SK-N-MC (cell line): Measurements from ENCODE around the genes ASPRV1 and CYP26B1.

DNA sequence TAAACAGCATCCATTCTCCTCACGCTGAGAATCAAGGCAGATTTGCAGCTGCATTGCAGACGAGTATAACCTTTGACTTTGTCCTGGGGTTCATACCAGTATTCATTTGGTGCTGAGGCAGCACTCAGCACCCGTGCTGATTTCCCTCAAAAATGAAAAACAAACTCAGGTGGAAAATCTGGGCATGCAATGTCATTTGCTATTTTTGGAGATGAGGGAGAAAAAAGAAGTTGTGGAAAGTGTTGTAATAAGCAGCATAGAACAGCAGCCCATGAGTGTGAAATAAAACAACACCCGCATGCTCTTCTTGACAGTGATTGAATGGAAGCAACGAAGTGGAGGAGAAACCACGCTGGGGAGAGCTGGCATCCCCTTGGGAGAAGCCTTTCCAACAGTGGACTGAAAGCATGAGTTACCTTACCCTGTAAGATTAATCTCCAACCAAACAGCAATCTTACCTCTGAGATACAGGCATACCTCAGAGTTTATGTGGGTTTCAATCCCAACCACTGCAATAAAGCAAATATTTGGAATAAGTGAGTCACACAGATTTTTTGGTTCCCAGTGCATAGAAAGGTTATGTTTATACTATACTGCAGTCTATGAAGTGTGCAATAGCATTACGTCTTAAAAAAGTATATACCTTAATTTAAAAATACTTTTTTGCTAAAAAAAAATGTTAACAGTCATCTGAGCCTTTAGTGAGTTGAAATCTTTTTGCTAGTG is 46.5 kb upstream of the ANXA4 start:
- RRBS, result no CpG with 5 or more reads among the region's 7 CpGs

DNA sequence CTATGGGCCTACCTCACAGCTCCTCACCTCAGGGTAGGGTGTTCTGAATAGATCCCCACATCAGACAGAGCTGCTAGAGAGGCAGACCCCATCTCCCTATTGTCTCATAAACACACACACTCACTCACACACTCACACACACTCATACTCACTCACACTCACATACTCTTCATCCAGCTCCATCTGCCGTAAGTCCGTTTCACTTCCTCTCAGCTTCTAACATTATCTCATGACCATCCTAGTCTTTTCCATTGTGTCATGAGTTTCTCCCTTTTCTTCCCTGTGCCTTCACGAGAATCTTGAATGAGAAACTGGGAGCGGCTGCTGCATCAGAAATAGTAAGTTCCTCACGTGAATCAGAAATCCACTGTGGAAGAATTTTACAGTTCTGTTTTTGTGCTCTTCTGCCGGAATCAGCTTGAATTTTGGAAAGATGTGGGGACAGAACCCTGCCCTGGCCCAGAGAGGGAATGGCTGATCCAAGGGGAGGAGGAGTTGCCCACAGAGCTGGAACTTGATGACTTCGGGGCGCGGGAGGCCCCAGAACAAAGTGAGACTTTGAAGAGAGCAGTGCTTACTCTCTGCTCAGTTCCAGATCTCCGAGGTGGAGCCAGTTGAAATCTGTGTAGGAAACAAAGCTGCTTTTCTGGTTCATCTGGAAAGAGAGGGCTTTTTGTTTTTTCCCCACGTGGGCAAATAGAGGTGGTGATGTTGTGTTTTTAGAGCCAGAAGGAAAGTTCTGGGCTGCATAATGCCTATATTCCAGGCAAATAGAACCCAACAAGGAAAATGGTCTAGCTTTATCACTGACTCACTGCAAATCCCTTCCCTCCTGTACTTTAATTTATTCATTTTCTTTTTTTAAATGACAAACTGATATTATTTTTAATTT is 21.1 kb downstream of the ANXA4 start:
- RRBS, result no CpG with 5 or more reads among the region's 11 CpGs

DNA sequence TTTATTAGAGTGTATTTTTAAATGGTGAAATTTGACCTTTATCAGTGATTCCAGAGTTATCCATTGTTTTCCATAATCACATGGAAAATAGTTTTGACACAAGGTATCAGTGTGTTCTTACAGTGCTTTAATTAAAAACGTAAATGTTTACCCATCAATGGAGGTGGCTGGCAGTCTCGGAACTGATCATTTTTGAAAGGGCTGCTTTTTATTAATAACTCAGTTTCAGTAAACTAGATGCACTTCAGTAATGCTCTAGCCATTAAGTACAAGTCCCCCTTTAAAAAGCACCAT is 3.8 kb downstream of the MXD1 start:
- RRBS, result no CpG with 5 or more reads among the region's 2 CpGs

- RRBS, result no CpG with 5 or more reads among the region's 12 CpGs
Measured at GRCh38 chr2:69945261-69946032, 16.0 kb downstream of the ASPRV1 start.

DNA sequence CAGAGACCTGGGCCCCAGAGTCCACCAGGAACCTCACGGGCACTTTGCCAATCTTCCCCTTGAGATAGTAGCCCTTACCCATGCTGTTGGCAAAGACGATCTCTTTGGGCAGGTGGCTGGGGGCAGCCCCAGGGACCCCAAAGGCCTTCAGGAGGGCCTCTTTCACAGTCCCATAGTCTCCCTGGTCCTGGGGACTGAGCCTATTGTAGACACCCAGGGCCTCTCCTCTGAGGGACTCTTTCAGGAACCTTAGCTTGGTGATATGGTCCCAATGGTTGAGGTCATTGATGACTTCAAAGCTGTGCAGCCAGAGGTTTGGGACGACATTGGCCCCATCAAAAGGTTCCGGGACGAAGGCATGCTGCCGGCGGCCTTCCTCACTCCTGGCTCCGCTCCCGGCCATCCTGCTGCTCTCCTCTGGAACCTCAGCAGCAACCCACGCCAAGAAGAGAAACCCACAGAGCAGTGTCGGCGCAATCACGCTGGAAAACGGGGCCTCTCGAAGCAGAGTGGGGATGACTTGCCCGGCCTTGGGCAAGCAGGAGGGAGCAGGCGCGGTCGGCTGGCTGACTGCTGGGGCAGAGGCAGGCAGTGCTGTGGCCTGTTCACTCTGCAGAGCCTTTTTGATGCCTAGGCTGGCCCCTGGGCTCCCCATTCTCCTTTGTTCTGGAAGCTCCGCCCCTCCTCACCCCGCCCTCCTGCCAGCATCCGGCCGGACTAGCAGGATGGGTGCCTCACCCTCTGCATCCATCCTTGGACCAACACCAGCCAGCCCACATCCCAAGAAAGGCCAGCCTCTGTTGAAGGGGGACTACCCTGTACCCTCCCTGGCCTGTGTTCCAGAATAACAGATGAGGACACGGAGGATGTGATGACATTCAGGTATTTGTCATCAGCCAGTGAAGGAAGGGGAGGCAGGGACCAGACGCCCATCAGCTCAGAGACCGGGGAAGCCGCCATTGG is at the start of gene ASPRV1:
TSS of gene ASPRV1 (minus strand) at position 598 of the 963 bp plus-strand sequence.
- RRBS, result no CpG with 5 or more reads among the region's 27 CpGs

DNA sequence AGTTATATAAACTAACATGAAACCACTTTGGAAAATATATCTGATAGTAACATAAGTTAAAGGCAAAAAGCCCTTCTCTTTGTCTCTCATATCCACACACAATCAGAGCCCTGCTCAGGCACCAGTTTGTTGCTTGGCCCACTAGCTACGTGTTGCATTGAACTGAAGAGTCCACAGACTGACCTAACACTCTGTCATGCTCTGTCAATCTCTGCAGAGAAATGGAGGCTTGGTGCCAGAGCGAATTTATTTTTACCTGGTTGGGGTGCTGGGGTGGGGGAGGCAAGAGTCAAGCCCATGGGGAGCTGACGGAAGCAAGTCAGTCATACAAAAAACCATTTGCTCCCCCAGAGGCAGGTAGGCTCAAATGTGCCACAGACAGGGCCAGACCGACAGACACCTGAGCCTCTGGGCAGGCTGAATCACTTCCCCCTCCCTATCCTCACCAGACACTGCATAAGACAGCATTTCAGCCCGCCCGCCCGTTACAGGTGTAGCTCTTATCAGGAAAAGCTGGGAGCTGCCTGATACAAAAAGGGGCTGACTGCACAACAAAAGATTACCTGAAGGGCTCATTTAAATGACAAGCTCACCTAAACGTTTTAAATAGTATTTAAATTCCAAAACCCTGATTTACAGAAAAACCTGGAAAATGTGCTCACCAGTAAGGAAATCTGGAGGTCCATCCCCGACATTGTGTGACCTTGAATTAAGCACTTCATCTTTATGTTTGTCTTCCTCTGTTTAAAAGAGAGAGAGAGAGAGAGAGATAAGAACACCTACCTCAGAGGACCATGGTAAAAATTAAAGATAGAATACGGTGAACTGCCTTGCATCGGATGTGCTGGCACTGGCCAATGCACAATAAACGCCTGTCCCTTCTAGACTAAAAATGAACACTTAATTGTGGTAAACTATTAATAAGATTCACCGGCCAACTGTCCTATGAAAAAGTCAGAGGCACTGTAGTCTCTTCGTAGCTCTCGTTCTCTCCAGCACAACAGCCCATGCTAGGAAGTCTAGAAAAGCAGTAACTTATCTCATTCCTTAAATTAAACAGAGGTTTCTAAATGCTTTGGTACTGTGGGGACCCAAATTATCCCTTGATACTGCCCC is 2.0 kb upstream of the PCBP1 start:
- RRBS, result no CpG with 5 or more reads among the region's 15 CpGs

GRCh38 chr2:70118682-70119280 is 31.5 kb downstream of the PCBP1 start:
- RRBS, result no CpG with 5 or more reads among the region's 3 CpGs

GRCh38 chr2:70223557-70223864 is 24.9 kb downstream of the TIA1 start:
- RRBS, result 96% methylated on average over 1 of the region's 5 CpGs

- RRBS, result no CpG with 5 or more reads among the region's 1 CpG
Measured at GRCh38 chr2:70474299-70474796, 79.3 kb downstream of the TGFA start.

DNA sequence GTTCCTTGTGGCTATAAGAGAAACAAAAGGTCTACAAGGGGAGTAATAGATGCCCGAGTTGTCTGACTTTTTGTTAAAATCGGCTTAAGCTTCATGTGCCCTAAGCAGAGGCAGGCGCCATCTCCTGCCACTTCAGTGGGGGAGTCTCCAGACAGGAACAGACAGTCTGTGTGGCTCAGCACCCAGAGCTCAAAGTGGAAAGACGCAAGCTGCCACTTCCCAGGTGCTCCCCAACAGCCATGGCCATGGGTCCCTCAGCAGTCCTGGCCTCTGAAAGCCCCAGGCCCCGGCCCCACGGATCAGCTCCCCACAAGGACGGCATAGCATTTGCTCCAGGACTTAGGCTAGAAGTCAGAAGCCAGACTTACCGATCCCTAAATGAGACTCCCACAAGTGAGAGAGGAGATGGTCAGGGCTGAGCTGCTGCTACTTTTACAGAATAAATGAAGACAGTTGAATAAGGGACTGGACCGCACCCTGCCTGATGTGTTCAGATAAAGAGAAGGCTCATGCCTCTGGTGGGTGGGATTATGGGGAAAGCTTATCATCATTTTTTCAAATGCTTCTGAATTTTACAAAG is 50.6 kb downstream of the ADD2 start:
- RRBS, result no CpG with 5 or more reads among the region's 9 CpGs

DNA sequence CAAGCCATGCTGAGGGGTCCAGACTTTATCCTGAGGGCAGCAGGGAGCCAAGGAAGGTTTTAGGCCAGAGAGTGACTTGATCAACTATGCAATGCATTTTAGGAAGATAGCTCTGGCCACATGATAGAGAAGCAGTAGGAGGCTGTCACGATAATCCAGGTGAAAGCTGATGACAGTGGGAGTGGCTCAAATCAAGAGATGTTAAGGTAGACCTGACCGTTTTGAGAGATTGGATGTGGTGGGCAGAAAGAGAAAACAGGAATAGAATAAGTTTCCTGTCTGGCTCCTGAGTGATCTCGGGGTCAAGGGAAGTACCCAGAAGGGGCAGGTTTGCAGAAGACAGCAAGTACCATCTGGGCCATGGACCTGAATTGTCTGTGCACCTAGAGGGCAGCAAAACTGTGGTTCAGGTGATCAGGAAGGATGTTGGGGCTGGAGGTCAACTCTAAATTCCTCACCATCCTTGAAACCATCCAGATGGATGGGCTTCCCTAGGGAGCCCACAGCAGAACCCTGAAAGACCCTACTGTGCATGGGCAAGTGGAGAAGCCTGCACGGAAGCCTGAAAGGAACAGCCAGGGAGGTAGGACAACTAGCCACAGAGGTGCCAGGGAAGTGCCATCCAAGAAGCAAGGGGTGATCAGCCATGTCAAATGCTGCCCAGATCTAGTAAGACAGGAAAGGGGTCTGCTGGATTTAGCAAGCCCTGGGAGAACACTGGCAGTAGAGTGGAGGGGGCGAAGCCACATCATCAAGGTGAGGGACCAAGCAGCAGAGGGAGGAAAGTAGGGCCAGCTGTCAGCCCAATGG is 8.1 kb downstream of the ANKRD53 start:
- RRBS, result no CpG with 5 or more reads among the region's 5 CpGs

GRCh38 chr2:71157131-71157720 is 26.8 kb downstream of the MPHOSPH10 start:
- RRBS, result no CpG with 5 or more reads among the region's 15 CpGs

GRCh38 chr2:71210131-71210799 is 16.6 kb downstream of the PAIP2B start:
- RRBS, result no CpG with 5 or more reads among the region's 3 CpGs

DNA sequence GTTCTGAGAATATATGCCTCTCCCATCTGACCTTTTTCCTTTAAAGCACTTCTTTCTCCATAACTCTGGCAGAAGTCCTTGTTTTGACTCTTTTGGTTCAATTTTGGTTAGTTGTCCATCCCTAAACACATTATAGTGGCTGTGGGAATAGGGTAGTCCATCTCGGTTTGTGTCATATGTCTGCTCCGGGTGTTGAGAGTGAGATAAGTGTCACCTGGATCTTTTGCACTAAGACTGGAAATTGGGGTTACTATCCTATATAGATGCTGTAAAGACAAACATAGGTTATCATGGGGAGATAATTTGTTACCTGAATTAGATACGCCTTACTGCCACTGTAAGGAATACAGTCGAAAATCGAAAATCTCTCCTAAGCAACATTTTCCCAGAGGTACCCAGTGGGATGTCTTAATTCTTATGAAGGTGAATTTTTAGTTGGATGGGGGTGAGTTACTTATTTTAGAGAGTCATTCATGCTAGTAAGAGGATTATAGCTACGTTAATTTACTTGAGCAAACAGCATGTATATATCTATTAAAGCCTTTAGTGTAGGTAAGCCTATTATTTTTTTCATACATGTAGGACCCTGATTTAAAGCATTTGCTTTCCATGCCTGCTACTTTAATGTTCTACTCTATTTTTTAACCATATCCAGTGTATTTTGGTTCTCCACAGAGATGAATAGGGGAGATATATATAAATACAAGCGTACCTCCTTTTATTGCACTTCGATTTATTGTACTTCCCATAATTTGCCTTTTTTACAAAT is 25.7 kb downstream of the ZNF638 start:
- RRBS, result no CpG with 5 or more reads among the region's 8 CpGs

GRCh38 chr2:71454304-71455112 is 12.0 kb upstream of the DYSF start:
- RRBS, result no CpG with 5 or more reads among the region's 14 CpGs

GRCh38 chr2:71578424-71579355 is 112.2 kb downstream of the DYSF start:
- RRBS, result no CpG with 5 or more reads among the region's 26 CpGs

DNA sequence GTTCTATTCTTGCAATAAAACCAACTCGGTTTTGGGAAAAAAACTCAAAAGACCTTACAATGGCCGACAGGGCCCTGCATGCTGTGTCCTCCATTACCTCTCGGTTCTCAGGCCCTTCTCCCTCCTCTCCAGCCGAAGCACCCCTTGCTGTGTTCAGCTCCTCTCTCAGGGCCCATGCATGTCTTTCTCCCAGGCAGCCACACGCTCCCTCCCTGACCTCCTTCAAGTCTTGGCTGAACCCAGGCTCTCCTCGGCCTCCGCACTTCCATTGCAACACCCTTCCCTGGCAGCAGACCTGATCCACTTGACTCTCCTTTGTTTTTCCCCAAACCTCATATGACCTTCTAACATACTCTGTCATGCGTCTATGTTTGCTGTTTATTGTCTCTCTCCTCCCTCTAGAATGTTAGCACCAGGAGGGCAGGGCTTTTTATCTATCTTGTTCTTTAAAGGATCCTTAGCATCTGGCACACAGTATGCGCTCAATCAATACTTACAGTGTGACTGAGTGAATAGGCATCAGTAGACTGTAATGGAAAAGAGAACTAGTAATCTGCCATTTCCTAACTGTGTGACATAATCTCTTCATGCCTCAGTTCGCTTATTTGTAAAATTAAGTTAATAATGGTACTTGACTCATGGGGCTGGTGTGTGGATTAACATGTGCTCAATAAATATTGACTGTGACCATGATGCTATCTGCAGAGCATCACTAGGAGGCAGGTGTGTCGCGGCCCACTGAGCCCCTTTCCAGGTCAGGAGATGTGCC is 113.9 kb downstream of the CYP26B1 start:
- RRBS, result no CpG with 5 or more reads among the region's 12 CpGs

DNA sequence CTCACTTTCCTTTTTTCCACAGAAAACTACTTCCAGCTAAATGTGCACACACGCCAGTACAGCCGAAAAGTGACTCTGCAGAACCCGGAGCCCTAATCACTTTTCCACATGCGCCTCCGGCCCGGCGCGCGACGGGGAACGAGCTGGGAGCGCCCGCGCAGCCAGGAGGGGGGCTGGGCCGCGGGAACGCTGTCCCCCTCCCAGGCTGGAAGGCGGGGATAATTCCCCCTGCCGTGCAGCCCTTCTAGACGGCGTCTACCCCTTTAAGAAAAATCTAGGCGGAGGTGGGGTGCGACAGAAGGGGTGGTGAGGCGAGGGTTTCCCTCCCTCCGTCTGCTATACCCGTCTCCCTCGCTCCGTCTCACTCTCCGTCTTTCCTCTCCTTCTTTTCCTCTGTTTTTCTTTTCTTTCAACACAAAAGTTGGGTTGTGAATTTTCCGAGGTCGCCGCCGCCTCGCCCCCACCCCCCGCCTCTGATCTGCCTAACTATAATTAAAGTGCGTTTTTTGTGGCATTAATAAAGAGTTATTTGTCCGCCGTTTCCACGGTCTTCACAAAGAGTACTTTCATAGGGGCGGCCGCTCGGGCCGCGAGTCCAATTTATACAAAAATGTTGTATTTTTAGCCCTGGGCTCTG is 2.3 kb downstream of the CYP26B1 start:
- RRBS, result 6% methylated on average over 3 of the region's 44 CpGs

DNA sequence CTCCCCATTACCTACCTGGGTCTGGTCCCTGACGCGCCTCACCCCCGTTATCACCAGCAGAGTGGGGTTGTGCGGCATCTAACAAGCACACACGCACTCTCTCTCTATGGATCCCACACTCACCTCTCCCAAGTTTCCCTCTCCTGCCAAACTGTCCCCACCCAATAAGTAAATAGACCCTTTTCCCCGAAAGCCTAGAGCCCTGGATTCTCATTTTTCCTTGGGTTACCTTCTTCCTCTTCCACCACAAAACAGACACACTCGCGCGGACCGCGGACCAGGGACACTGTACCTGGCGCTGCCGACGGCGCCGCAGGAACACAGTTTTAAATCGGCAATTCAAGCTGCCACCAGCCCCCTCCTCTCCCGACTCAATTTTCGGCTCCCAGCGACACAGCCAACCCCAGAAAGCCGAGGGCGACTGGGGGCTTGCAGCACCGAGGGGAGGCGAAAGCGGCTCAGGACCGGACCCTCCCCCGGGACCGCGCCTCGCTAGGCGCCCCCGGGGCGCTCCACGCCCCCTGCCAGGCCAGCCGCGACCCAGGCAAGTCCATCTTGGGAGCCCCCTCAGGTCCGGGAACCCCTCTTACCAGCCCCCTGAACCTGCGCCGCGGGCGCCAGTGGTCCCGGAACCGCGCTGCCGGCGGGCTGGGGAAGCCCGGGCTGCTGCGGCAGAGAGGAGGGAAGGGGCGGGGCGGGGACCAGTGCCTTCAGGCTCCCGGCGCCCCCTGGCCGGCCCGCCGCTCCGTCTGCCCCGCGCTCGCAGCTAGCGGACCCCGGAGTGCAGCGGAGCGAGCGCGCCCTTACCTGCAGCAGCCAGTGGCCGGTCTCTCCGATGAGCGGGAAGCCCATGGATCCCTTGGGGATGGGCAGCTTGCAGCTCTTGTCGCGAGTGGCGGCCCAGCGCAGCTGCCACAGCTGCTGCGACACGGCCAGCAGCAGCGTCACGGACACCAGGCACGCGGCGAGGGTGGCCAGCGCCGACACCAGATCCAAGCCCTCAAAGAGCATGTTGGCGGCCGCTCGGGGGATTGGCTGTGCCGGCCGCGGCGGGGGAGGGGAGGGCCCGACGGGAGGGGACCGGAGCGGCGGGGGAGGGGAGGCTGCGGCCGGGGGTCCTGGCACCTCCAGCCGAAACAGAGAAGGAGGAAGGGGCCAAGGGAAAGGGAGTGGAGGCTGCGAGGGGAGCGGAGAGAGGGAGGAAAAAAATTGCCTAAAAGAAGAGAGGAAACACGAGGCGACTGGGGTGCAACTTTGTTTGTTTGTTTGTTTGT is at the start of gene CYP26B1:
TSS of gene CYP26B1 (minus strand) at position 1,039 of the 1,274 bp plus-strand sequence.
- RRBS, result 2% methylated on average over 37 of the region's 100 CpGs

GRCh38 chr2:72303766-72304554 is 156.3 kb upstream of the CYP26B1 start:
- RRBS, result no CpG with 5 or more reads among the region's 3 CpGs